Metastatic Pancreatic Carcinoma in the Ovary (tissue), 1 donor: ENCODE measurements around the genes ADCY3, RAB10 and FAM166C.

- PRO-cap: no peak
Measured at GRCh38 chr2:24452245-24452854, 38.7 kb upstream of the NCOA1 start.

GRCh38 chr2:24489464-24490457 is 1.3 kb upstream of the NCOA1 start:
- PRO-cap: unidirectional peak, plus-strand start at chr2:24489646; unidirectional peak, plus-strand start at chr2:24490014

DNA sequence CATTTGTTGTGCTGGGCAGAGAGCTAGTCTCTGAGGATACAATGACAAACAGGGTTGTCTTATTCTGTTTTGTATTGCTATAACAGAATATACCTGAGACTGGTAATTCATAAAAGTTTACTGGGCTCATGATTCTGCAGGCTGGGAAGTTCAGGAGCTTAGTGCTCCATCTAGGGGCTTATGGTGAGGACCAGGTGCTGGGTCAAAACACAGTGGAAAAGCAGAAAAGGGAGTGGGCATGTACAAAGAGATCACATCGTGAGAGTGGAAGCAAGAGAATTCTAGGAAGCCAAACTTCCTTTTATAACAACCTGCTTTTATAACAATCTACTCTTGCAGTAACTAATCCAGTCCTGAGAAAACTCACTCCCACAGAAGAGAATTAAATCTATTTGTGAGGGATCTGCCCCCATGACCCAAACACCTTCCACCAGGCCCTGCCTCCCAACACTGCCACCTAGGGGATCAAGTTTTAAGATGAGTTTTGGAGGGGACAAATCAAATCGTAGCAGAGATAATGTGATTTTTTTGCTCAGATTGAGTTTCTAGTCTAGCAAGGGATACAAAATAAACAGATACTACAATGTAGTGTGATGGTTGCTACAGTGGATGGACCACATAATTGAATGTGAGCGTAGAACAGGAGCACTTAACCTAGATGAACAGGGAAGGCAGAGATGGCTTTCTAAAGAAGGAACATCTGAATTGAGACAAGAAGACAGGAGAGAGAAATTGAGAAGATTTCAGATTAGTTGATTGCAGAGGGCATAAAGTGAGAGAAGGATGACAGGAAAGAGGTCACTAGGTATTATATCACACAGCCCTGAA is 52.1 kb downstream of the NCOA1 start:
- PRO-cap: no peak

- PRO-cap: no peak
Measured at GRCh38 chr2:24625875-24626444, 134.9 kb downstream of the NCOA1 start.

DNA sequence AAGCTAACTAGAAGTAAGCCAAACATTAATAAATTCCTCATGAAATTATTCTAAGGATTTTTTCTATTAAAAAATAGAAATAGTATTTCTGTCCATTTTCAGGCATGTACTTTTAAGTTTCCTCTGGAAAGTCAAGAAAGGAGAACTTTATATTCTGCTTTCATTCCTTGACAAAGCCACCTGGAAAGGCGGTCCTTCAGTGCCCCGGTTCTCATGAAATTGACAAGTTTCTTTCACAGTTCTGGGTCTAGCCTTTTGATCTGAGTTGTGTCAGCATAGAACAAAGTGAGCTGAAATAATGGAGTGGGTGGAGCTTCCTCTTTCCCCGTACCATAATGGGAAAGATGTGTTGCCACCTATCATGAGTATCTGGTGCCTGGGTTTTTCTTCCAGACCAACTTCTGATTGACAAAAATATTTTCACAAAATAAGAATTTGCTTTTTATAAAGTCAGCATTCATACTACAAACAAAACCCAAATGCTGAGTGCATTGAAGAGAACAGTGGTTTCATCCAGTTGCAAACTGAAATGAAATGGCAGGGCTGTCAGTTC is 49.3 kb downstream of the PTRHD1 start:
- PRO-cap: no peak

GRCh38 chr2:24751715-24752393 is 41.3 kb downstream of the PTRHD1 start:
- PRO-cap: no peak

- PRO-cap: no peak
Measured at GRCh38 chr2:24886664-24887366, 33.2 kb downstream of the ADCY3 start.

DNA sequence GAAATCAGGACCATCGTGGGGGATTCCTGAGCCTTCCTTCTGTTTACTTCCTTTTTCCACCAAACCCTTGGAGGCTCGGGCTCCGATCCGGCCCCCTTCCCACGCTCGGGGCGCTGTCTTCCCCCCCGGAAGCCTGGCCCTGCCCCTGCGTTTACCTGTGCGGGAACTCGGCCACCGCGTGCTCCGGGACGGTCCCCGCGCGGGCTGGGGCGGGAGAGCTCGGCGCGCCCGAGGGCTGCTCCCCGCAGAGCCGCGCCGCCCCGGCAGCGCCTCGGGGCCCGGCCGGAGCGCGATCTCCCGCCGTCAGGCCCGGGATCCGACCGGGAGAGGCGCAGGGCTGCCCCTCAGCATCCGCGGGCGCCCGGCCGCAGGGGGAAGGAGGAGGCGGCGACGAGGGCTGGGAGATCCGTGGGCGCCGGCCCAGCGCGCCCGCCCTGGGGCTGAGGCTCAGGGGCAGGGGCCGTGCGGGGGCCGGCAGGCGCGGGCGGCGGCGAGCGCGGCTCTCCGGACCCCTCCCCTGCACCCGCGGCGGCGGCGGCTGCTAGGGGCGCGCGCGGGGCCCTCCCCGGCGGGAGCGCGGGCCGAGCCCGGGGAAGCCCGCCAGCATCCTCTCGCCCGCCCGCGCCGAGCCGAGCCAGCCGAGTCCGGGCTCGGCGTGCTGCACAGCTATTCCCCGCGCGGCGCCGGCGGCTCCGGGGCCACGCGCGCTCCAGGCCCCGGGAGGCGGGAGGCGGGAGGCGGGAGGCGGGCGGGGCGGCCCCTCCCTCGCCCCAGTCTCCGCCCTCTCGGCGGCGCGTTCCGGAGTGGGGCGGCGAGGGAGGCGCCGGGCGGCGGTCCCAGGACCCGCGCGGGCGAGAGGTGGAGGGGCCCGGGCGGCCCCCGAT is at the start of gene ADCY3:
Gene ADCY3 (minus strand): TSS at position 710 of the 884 bp plus-strand sequence.
- PRO-cap: bidirectional peak, plus-strand start at position 803 of the sequence, minus-strand start at position 685 of the sequence

GRCh38 chr2:25098573-25099307 is 56.9 kb downstream of the EFR3B start:
- PRO-cap: no peak

- PRO-cap: no peak
Measured at GRCh38 chr2:25658444-25658929, 14.9 kb downstream of the DTNB start.

GRCh38 chr2:25916103-25916754 is 37.9 kb upstream of the ASXL2 start:
- PRO-cap: no peak

DNA sequence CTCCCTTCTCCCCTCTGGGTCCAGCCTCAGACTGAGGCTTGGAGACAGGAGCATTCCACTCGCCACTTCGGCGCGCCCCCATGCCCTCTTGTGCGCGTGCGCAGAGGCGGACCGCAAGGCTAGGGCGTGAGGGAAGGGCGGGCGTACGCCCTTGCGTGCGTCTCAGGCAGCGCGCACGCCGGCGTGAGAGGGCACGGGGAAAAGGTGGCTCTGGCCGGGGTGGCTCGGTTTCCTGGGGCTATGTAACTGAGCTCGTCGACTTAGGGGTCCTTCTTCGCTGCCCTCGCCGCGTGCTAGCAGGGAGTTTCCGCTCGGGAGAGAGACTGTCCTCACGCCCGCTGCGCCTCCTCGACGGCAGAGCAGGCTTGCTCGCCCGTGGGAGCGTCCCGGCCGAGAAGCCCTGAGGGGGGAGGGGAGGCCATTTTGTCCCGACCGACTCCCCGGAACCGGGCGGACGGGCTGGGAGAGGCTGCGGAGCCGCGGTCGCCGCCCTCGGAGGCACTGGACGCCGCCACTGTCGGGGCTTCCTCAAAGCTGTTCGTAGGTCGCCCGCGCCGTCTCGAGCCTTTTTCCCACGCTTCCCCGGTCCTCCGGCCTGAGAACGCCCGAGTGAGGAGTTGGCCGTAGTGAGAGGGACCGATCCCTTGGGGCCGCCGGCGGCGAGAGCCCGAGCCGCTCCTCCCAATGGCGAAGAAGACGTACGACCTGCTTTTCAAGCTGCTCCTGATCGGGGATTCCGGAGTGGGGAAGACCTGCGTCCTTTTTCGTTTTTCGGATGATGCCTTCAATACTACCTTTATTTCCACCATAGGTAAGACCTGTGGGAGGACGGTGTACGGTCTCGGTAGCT is at the start of gene RAB10:
Gene RAB10 (plus strand): TSS at position 160 of the 850 bp plus-strand sequence.
- PRO-cap: bidirectional peak, plus-strand start at position 29 of the sequence, minus-strand start outside the sequence; bidirectional peak, plus-strand start at position 116 of the sequence, minus-strand start at position 90 of the sequence

DNA sequence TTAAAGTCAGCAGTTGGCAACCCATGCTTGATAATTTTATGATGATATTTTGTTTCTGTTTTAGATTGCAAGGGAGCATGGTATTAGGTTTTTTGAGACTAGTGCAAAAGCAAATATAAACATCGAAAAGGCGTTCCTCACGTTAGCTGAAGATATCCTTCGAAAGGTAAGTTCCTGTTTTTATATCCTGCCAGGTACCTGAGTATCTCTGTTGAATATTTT is 45.2 kb upstream of the GAREM2 start:
- PRO-cap: no peak

GRCh38 chr2:26178445-26179514 is 5.9 kb downstream of the GAREM2 start:
- PRO-cap: unidirectional peak, plus-strand start at chr2:26178926

- PRO-cap: no peak
Measured at GRCh38 chr2:26194170-26194974, 21.5 kb downstream of the GAREM2 start.

- PRO-cap: no peak
Measured at GRCh38 chr2:26304977-26305616, 40.8 kb upstream of the SELENOI start.

GRCh38 chr2:26411313-26412027 is 9.8 kb downstream of the DRC1 start:
- PRO-cap: no peak

DNA sequence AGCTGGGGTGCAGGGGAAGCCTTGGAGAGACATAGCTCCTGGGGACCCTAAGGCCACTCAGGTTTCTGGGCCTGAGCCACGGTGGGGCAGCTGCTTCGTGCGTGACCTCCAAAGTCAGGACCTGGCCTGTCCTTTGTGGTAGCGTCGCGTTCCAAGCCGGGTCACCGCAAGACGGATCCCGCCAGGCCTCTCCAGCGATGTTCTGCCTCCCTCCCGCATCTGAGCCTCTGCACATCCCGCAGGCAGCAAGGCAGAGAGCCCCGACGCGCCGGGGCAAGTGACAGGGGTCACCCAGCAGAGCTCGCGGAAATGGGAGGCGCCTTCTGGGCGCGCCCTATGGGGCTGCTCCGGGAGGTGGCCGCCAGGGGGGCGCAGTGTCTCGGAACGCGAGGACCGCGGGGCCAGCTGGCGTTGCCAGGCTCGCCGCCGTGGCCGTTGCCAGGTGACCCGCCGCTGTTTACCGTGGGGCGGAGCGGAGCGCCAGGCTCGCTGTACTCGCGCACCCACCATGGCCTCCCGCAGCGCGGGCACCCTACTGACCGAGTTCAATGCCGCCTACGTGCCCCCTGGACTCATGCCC is at the start of gene FAM166C:
Gene FAM166C (plus strand): TSS at position 483 of the 580 bp plus-strand sequence.
- PRO-cap: no peak

DNA sequence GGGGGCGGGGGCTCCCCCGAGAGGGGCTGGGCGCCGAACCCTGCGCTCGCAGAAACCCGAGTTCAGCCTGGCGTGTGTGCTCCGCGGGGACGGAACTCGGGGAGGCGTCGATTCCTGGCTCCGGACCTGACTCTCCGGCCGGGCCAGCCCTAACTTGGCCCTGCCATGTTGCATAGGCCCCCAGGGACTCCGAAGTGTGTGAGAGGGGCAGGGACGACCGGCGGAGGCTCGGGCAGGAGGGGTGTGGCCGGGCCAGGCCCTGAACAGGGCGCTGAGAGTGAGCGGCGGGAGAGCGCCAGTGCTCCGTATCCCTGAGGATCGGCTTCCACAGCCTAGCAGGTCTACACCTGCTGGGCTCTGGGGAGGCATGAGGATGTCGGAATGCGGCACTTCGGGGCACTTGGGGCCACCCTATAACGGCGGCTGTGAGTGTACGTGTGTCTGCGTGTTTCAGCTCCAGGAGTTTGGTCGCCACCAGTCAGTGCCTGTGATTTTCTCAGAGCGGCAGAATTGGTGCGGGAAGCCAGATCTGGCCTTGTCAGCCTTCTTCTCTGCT is 794 bp downstream of the KCNK3 start:
- PRO-cap: bidirectional peak, plus-strand start at position 274 of the sequence, minus-strand start at position 200 of the sequence

DNA sequence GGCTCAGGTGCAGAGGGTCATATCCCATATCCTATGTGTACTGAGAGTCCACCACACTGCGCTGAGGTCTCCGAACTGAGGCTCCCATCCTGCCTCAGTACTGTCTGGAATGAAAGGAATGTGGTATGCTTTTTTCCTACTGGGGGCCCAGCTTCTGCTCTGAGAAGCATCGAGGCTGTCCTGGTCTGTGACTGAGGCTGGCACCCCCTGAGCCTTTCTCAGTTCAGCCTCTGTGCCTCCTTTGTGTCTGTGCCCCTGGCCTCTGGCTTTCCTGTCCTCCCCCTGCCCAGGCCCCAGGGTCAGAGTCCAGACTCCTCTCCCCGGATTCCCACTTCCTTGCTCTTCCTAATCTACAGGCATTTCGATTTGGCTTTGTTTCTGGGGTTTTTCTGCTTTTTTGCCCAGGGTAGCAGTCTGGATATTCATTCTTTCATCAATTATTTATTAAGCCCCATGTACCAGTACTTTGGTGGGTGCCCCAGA is 45.0 kb upstream of the MAPRE3 start:
- PRO-cap: no peak